H4 (cell line): ENCODE data around the gene STXBP4.

GRCh38 chr17:50318914-50319302, 27.0 kb upstream of the XYLT2 start:
- RAMPAGE, long total RNA = no peak

DNA sequence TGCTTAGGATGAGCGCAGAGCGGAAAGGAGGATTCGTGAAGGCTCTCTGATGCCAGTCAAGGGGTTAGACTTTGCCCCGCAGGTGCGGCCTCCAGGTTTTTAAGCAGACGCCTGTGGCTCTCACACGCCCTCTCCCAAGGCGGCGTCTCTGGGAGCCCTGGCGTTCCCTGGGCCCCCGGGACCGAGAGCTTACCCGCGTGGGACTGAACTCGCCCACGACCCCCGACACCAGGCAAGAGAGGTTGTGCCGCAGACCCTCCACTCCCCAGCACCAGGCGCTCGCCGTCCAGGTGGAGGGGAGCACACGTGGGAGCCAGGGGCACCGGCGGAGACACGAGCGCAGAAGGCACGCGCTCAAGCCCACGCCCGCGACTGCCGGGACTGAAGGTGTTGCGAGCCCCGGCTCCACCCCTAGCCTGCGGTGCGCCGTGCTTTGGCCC, 354 bp upstream of the XYLT2 start:
- RAMPAGE, long total RNA = no peak

DNA sequence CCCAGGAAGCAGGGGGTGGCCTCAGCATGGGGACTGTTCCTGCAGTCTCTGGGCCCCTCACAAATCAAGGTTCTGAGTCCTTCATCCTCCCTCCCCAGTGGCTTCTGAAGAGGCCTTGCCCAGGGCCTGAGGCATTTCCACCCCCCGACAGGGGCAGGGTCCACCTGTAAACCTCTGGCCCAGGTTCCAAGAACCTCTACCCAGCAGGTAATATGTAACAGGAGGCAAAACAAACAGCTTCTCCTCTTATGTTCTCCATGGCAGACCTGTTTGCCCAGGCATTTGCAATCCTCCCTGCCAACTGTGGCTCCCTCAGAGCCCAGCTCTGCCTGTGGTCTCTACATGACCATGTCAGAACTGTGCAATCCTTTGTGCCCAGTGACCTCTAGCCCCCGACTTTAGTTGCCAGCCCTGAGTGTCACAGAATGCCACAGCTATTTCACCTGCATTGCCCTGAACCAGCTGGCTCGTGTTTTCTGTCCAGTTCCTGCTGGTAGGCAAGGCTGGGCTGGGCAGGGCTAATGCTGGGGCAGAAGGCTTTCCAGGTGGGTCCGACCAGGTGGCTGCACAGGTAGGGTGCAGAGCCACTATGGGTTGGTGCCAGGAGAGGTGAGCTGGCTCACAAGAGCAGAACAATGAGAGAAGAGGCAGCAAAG, 14.3 kb downstream of the ACSF2 start:
- RAMPAGE, long total RNA = no peak

DNA sequence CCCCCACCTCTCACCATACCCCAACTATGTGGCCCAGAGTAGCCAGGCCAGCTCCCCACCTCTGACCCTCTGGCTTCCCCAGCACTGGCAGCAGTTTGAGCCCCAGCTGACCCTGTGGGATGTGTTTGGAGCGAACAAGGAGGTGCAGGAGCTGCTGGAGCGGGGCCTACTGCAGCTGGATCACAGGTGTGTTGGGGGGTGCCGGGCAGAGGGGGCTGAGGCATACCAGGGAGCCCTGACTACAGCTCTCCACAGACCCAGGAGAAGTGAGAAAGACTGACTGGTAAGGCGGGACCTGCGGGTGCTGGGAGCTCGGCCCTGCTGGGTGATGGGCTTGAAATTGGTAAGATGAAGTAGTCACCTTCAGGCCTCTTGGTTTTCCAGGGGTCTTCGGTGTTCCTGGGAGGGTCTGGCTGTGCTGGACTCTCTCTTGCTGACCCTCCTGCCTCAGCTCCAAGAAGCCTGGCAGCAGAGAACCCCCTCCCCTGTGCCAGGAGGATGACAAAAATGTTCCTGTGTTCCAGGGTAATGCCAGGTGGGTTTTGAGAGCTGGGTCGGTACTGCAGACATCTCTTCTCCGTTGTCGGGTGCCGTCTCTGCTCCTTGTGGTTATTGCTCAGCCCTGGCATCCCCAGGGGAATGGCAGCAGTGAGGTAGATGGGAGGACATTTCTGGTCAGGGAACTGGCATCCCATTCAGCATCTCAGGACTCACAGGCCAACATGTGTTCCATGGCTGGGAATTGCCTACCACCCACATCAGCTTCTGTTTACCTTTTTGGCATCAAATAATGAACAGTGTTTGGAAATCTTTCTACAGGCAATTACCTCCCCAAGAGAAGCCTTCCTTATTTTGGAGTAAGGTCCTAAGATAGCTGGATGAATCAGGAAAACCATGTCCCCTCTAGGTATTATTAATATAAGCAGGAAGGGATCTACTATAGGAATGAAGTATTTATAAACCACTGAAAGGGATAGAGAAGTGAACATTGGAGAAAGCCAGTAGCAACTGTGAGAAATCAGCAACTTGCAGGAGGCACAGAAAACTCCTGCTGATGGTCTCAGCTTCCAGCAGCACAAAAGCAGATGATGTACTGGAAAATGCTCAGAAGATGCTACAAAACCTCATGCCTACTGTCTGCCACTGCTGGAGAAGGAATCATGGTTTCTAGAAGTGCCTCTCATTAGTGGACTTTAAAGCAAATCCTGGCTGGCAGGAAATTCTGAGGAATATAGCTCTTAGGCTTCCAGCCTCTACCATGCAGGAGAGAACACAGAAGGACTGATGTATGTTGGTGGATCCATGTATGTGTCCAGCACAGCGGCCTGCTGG, 6.2 kb downstream of the RSAD1 start:
- RAMPAGE, long total RNA = no peak

DNA sequence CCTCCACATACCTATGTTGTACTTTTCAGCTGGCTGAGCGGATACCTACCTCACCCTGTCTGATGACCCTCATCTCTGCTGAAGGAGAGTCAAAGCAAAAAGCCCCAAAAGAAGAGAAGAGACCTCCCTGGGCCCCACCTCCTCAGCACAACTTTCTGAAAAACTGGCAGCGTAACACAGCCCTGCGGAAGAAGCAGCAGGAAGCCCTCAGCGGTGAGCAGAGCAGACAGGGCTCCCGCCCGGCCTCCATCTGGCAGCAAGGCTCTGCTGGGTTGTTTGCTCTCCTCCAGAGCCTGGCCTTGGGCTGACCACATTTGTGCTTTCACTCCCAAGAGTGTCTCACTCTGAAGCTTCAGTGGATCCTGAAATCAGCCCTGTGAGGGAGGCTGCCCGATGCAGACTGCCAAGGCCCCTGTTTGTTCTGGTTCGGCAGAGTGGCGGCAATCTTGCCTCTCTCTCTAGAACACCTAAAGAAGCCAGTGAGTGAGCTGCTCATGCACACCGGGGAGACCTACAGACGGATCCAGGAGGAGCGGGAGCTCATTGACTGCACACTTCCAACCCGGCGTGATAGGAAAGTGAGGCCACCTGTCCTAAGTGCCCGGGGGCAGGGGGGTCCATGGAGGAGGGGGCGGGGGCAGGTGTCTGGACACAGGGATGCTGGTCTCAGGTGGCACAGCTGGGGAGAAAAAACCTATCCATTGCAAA, 10.4 kb downstream of the MYCBPAP start:
- RAMPAGE, long total RNA = no peak

DNA sequence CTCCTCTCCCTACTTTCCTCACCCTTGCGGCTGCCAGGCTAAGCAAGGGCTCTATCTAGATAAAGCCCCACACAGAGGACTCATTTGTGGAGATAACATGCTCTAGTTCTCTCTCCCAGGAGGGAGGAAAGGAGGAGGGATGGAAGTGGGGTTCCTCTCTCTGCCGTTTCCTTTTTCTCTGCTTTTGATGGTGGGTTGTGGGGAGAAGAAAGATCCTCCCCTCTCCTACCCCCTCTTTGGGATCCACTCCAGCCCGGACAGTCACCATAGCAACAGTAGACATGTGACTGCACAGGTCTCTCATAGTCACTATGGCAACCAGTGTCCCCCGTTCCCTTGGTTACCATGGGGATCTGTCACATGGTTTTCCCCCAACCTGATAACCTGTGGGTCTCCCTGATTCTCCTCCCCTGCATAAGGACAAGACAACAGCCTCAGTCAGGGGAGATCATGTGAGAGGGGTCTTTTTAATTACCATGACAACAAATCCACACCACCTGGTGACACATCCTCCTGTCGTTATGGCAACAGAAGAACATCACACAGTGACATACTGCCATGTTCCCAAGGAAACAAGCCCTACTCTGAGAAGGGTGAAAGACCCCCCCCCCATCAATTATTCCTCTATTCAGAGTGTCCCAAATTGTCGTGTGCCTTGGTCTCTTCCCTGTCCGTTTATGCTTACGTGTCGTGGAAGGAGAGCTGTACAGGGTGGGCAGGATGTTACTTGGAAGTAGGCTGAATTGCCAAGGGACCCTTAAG, 5.4 kb downstream of the CACNA1G start:
- RAMPAGE, long total RNA = no peak

DNA sequence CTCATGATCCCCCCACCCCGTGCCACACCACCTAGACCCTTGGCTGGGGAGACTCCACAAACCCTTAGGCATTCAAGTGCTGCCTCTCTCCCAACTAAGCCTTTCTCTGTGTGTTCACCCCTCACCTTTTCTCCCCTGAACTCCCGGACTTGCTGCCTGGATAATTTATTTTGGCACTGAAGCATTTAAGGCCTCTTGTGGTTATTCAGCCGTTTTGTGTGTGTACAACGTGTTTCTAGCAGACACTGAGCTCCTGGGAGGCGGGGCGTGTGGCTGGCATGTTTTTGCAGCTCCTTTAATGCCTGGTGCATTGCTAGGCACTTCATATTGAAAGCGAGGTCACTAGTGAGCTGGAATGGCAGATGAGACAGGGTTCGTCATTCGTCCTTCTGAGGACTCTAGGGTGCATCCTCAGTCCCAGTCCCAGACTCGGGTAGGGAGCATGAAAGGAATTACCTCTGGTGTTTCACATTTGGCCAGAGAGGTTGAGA, 28.8 kb downstream of the CACNA1G start:
- RAMPAGE, long total RNA = no peak

- RAMPAGE, long total RNA = no peak
Observed at GRCh38 chr17:50746391-50746848, 20.9 kb downstream of the ANKRD40CL start.

DNA sequence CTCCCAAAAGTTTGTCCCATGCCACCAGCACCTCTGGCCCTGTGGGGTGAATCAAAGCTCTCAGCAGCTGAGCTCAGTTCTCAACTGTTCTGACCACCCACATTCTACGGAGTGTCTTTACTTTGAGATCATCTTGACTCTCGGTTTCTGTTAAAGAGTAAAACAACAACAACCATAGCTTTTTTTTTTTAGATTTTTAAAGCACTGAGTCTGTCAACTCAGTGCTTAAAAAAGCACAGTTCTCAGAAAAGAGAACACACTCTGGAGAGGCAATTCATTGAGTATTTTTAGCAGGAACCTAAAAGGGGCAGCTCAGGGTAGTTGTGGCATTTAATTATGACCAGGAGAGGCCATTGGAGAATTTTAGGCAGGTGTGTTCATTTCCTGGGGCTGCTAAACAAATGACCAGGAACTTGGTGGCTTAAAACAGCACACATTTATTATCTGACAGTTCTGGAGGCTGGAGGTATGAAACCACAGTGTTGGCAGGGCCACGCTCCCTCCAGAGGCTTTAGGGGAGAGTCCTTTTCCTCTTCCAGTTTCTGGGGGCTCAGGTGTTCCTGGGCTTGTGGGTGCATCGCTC, 6.8 kb upstream of the WFIKKN2 start:
- RAMPAGE, long total RNA = no peak

- RAMPAGE, long total RNA = no peak
Observed at GRCh38 chr17:50872779-50873121, 6.6 kb upstream of the TOB1 start.

DNA sequence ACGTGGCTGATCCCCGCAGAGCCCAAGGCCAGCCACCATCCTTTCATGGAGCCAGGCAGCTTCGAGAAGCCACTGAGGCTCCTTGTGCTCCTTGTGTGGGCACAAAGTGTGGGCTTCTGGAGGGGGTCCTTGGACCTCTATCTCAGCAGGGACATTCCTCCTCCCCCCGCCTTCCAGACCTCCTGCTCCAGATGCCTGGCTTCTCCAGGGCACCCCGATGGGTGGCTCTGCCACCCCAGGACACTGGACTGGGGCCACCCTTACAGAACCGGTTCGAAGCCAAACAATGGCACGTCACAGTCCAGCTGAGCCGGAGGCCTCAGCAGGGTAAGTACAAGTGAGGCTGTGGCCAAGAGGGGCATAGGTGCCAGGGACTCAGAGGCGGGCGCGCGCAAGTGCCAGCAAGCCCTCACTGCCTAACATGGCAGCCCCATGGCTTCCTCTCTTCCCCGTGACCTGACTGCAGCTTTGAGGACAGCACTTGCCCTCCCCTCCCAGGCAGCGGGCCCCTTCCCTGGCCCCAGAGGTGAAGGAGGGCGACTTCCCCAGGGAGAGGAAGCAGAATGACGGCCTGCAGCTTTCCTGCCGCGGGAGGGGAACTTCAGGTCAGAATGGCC, 51.8 kb upstream of the TOB1 start:
- RAMPAGE, long total RNA = no peak

DNA sequence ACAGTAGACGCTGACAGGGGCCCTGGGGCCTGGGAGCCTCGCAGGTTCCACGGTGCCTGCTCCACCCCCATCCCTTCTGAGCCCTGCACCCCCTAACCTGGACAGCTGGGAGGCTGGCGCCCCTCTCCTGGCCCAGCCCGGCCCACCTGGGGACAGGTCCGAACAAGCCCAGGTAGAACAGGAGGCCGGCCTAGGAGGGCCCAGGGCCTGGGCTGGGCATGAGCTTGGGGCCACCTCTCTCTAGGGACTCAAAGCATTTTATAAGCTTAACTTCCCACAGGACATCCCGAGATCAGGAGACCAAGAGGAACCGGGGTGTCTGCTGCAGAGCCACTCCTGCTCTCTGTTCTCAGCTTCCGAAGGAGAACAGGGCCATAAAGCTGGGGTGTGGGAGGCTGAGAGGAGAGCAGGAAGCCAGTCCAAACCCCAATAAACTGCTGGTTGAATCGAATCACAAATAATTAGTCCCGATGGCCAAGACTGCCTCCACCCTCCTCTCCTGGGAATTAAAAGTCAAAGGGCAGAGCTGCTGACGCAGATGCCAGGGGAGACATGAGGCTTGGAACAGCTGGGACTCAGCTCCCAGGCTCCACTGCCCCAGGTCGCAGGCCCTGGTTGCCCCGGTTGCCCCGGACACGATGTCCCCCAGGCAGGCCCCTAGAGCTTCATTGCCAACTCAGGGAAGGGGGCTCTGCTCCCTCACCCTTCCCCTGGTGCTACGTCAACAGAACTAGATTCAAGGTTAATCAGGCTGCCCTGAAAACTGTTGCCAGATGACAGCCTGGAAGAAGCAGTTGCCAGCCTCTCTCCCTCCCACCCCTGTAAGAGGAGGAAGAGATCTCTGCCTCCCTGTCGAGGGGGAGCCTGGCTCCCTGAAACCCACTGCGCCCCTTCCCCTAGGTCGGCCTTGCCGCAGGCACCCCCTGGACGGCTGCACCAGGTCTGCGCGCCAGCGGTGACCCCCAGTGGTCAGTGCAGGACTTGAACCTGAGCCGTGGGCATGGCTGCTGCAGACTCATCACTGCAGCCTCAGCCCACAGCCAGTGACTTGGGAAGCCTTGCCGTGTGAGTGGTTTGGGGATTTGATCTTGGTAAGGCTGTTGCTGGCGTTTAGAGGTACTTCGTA, 83.8 kb upstream of the TOB1 start:
- RAMPAGE, long total RNA = no peak

DNA sequence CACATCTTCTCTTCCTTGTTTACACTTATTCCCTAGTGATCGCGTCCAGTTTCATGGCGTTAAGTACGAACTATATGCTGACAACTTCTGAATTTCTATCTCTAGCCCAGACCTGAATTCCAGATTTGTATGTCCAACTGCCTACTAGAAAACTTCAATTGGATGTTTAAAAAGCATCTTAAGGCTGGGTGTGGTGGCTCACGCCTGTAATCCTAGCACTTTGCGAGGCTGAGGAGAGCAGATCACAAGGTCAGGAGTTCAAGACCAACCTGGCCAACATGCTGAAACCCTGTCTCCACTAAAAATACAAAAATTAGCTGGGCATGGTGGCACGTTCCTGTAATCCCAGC, 40.3 kb downstream of the SPAG9 start:
- RAMPAGE, long total RNA = no peak

GRCh38 chr17:51122287-51122477, 1.5 kb upstream of the SPAG9 start:
- RAMPAGE, long total RNA = no peak

GRCh38 chr17:51153729-51154600, 606 bp downstream of the NME1 start:
- RAMPAGE, long total RNA = no peak

- RAMPAGE, long total RNA = no peak
Observed at GRCh38 chr17:51224902-51225474, 34.9 kb downstream of the MBTD1 start.

DNA sequence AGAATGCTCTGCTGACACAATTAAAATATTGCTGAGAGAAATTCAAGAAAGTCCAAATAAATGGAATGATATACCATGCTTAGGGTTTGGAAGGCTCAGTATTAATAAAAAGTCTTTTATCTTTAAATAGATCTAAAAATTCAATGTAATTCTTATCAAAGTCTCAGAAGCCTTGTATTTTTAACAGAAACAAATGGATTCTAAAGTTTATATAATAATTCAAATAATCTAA, 180.6 kb downstream of the CA10 start:
- RAMPAGE, long total RNA = no peak

GRCh38 chr17:54302907-54303297, 480.2 kb downstream of the KIF2B start:
- RAMPAGE, long total RNA = no peak

DNA sequence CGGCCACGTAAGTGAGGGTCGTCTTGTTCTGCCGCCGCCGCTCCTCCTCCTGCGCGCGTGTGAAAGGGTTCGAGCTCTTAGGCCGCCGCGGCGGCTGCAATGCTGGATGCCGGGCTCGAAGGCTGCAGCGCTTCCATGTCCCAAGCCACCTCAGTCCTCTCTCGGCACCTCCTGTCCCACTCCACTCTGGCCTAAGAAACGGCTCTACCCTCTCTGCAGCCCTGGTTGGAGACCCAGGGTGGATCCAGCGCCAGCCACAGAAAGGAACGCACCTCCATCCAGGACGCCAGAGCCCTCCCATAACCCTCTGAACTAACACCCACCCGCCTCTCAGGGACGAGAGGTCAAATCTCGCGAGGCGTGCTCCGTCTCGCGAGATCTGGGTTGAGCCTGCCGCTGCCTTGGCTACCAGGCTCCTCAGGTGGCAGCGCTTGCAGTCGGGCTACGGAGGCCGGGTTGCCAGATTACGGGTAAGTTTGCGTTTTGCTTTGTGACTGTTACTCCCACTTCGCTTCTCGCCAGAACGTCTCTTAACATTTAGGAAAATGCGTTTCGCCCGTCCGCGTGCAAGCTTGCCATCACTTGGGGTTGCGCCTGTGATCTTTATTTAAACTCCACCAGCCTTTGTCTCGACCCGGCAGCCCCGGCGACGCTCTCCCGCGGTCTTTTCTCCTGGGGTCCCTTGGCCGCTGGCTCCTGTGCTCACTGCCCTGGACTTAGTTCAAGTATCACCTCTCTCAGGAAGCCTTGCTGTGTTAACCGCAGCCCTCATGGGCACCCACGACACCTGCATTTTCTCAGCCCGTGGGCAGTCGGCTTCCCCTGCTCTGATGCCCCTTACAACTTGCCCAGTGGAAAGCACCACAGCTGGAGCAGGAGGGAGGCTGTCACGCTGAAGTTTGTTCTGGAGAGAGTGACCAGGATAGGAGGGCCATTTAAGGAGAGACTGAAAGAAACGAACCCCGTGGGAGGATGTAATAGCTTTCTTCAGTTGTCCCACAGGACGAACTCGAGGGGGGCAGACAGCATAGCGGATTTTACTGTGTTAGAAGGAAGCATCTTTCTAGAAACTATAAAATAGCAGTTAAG, at the start of gene STXBP4:
Gene STXBP4 (plus strand): TSS at position 420 of the 1,089 bp plus-strand sequence.
- RAMPAGE, long total RNA = start-site peak on the minus strand centred at position 310 of the sequence, 9 bp wide, 164 reads; start-site peak on the plus strand centred at position 421 of the sequence, 7 bp wide, 21 reads

DNA sequence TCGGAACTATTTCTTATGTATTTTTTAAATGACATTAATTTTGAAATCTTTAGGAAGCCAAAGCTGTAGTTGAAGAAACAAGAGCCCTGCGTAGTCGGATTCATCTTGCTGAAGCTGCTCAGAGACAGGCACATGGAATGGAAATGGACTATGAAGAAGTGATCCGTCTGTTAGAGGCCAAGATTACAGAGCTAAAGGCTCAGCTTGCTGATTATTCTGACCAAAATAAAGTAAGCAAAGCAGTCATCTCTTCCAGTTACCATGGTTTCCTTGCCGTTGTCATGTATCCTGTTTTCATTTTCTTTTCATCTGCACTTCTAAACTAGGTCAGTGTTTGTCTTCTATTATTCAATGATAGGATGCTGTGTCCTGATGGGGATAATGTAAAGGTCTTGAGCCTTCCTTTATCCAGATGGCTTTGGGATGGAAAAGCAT, 104.3 kb downstream of the STXBP4 start:
- RAMPAGE, long total RNA = no peak